Thoracic aorta endothelial cell (primary cell): ENCODE measurements around the gene RASA3.

GRCh38 chr13:114132229-114133141, at the start of gene RASA3:
RASA3 (minus strand) TSS chr13:114132623.
- CAGE, long polyA plus RNA = no peak